ENCODE measurements around the genes CD164, GPR6, WASF1 and CDC40.

GRCh38 chr6:108668018-108668366 is 107.3 kb downstream of the FOXO3 start:
- PRO-cap, result no peak

DNA sequence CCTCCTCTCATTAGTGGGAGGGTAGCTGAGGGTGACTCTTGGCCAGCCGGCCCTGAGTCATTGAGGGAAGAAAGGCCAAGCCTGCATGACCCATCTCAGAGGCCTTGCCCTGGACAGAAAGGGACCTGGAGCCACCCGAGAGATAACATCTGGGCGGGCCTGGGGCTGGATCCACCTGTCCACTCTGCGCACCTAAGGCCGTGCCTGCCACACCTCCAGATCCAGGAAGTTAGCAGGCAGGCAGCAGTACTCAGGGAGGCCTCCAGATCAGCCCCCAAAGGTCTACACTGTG is 115.7 kb upstream of the ARMC2 start:
- PRO-cap, result no peak

- PRO-cap, result no peak
Measured at GRCh38 chr6:108990848-108991461, 103.7 kb downstream of the SESN1 start.

- PRO-cap, result no peak
Measured at GRCh38 chr6:109010396-109010639, 84.3 kb downstream of the SESN1 start.

DNA sequence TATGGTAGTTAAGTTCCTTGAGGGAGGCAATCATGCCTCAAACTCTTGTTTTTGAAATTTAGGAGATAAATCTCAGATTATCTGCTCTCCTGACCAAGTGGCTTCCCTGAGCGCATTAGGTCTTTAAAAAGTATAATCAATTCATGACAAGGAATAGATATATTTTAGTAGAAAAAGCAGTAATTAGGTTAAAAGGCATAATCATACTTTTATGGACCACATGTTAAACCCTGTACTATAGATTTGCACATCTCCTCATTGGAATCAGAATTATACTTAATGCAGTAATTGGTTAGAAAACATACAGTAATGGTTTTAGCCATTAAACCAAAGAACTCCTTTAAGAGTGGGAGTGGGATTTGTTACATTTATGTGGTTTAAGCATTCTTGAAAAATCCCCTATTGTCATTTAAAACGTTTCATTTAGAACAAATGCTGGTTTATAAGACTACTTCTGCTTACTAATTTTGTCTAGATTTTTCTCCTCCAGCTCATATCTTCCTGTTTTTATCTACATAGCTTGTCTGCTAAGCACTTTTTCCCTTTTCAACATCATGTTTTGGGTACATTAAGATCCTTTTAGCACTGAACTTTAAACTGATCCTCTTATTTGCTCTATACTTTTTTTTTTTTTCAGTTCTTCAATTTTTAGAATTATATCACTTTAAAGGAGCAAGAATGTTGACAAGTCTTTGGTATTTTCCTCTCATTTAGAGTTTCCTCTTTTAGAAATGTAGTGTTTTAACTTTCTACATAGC is 81.1 kb downstream of the SESN1 start:
- PRO-cap, result no peak

- PRO-cap, result no peak
Measured at GRCh38 chr6:109093719-109094157, 908 bp downstream of the SESN1 start.

DNA sequence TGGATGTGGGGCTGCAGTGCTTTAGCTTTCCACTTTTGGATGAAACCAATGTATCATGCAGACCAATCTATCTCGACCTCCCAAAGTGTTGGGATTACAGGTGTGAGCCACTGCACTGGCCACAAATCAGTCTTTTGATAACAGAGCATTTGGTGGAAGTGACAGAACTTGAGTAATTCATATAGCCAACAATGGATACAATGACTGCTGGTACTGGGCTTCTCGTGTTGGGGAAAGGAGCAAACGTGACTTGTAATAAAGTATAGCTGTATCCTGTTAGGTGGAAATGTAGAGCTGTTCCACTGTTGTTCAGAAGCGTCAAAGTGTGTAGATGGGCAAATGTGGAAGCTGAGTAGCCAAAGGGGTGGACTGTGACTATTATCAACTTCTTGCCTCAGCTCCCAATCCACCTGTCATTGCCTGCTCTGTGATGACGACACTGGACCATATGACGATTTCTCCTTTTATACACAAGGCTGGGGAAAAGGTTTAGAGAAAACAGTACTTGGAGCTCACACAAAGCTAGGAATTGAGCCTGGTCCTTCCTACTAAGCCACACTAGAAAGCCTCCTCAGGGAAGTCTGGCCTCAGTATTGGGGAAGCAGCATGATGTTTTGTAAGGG is 20.2 kb downstream of the CD164 start:
- PRO-cap, result no peak

DNA sequence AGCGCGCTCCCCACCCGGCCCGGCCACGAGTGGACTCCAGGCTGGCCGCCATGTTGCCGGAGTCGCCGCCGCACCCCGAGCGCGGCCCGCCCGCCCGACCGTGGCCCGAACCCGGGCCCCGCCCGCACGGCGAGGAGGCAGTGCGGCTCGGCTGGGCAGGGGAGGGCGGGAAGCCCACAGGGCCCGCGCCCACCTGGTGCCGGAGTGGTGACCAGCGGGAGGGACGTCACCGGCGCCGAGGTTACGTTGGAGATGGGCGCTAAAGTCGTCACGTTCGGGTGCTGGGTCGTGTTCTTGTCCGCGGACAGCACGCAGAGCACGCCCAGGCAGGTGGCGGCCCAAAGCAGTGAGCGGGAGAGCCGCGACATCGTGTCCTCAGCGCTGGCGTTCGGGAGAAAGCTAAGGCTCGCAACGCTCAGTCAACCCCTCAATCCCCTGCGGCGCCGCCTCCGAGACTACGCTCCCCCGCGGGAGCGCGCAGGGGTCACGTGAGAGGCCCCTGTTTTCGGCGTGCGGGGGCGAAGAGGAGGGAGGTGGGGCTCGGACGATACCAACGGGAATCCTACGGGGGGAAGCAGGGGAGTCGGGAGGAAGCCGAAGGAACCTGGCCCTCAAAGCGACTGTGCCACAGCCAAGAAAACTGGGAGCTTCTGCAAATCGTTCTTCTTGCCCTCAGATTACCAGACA is at the start of gene CD164:
Gene CD164 (minus strand): TSS at position 457 of the 687 bp plus-strand sequence.
- PRO-cap, result bidirectional peak, plus-strand start at position 135 of the sequence, minus-strand start at position 177 of the sequence; bidirectional peak, plus-strand start at position 577 of the sequence, minus-strand start at position 457 of the sequence

- PRO-cap, result no peak
Measured at GRCh38 chr6:109472681-109473243, 10.3 kb downstream of the ZBTB24 start.

- PRO-cap, result no peak
Measured at GRCh38 chr6:109791212-109791616, 100.1 kb downstream of the FIG4 start.

DNA sequence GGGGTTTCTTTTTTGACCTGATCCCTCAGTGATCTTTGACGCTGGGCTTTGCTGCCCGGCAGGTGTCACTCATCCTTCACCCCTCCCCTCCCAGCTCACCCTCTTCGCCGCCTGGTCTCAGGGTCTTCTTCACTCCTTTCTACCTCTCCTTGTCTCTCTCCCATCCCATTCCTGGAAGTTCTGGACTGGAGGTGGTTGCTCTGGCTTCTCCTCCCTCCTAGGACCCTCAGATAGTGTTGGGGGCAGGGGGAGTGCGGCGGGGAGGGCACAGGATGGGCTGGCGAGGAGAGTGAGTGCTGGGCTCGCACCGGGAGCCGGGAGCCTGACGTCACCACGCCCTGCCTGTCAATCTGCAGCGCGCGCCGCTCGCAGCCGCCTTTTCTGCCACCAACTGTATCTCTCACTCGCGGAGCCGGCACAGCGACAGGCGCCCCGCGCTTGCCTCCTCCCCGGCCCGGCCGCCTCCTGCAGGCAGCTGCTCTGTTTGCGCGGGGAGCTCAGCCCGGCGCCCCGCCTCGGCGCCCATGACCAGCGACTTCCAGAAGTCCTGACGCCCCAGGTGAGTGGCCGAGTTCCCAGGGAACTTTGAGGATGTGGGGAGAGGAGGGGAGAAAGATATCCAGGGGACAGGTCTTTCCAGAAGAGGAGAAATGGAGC is at the start of gene GPR6:
Gene GPR6 (plus strand): TSS at position 403 of the 657 bp plus-strand sequence.
- PRO-cap, result no peak

DNA sequence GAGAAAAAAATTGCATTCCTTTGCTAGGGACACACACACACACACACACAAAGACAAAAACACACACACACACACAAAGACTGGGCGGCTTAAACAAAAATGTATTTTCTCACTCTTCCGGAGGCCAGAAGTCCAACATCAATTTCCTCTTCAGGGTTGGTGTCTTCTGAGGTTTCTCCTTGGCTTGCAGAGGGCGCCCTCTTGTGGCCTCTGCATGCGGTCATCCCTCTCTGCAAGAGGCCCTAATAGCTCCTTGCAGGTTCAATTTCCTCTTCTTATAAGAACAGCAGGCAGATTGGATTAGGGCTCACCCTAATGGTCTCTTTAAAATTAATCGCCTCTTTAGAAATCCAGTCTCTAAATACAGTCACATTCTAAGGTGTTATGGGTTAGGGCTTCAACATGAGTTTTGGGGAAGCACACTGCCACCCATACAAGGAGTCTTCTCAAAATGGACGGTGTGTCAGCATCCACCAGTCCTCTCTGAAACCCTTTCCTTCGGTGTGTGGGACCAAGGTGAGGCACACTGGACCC is 61.4 kb downstream of the GPR6 start:
- PRO-cap, result no peak

DNA sequence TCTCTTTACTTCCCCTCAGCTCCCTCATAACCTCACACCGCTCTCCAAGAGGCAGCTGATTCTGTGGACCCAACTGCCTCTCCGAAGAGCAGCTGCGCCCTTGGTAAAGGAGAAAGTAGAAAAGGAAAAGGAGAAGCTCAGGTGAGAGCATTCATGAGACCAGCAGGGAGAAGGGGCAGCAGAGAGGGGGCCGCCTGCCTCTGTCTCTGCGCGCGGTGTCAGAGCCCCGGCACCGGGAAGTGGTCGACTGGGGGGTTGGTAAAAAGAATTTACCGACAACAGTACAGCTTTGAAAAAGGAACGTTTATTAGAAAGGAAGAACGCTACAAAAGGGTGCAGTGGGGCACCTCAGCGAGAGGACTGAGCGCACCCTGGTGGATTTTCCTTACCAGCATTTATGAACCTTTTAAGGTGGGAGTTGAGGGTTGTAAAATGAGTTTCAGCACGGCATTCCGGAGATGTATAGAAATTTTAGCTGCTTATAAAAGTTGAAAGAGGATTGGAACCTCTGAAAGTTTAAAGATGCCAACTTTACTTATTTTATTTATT is 61.9 kb downstream of the GPR6 start:
- PRO-cap, result no peak

DNA sequence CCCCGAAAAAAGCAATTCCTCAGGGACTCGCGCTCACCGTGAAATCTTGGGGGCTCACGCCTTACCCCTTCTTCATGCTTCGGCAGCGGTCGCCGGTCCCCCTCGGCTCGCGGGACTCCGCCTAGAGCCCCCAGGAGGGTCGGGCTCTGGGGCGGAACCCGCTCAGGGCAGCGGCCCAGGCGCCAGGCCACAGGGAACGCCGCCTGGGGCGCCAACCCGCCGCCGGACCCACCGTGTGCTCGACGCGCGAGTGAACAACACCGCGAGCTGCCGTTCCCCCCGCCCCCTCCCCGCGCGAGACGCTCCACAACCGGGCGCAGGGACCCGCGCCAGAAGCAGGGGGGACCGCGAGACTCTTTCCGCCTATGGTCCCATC is at the start of gene WASF1:
Gene WASF1 (minus strand): TSS at position 269 of the 376 bp plus-strand sequence.
- PRO-cap, result bidirectional peak, plus-strand start at position 298 of the sequence, minus-strand start at position 241 of the sequence

- PRO-cap, result unidirectional peak, plus-strand start at chr6:110180427
Measured at GRCh38 chr6:110180340-110181010, at the start of gene CDC40. CDC40 (plus strand) TSS chr6:110180427.

DNA sequence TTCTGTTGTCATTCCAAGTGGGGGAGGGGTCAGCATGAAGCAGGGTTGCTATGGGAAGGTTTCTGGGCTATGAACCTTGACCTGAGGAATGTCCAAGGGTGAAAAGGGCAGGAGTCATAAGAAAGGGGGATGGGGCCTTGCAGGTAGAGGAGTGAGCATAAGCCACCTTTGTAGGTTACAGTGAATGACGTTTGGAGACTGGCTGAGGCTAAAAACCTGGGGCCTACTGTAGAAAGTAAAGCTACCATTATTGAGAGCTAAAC is 3.0 kb downstream of the METTL24 start:
- PRO-cap, result no peak

GRCh38 chr6:110560595-110561081 is 84.2 kb upstream of the SLC22A16 start:
- PRO-cap, result no peak

- PRO-cap, result no peak
Measured at GRCh38 chr6:110813812-110814160, 1.5 kb downstream of the CDK19 start.

- PRO-cap, result no peak
Measured at GRCh38 chr6:110894013-110894869, 19.7 kb downstream of the AMD1 start.

DNA sequence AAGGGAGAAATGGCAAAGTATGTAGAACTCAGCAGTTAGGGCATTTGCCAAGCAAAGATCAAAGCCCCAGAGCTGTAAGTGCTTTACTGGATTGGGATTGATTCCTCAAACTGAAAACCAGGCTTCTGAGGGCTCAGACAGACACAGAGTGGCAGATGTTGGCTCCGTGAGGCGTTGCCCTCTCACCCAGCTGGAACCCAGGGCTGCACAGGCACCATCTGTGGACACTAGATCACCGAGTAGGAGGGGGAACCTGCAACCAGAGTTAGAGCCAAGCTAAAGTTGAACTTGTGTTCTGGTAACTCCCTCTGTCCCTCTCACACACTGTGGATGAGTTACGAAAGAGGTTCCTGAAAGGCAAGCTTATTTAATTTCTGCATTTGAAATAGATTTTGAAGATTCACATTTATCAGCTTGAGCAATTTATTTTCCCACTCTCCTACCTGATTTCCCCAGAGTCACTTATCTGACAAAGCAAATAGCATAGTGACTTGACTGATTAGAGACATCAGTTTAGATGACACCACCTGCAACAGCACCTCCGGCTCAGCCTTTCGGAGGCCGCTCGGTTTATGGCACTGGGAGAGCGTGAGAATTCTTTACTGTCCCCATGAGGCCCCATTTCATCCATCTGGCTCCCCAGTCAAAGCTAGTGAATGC is 48.3 kb downstream of the RPF2 start:
- PRO-cap, result no peak